AG10803 (cell line): ENCODE data around the genes C6orf62, CARMIL1, H1-1 and H4C1.

GRCh38 chr6:22887991-22888648 is 318.8 kb downstream of the HDGFL1 start:
- RRBS = no CpG with 5 or more reads among the region's 2 CpGs

DNA sequence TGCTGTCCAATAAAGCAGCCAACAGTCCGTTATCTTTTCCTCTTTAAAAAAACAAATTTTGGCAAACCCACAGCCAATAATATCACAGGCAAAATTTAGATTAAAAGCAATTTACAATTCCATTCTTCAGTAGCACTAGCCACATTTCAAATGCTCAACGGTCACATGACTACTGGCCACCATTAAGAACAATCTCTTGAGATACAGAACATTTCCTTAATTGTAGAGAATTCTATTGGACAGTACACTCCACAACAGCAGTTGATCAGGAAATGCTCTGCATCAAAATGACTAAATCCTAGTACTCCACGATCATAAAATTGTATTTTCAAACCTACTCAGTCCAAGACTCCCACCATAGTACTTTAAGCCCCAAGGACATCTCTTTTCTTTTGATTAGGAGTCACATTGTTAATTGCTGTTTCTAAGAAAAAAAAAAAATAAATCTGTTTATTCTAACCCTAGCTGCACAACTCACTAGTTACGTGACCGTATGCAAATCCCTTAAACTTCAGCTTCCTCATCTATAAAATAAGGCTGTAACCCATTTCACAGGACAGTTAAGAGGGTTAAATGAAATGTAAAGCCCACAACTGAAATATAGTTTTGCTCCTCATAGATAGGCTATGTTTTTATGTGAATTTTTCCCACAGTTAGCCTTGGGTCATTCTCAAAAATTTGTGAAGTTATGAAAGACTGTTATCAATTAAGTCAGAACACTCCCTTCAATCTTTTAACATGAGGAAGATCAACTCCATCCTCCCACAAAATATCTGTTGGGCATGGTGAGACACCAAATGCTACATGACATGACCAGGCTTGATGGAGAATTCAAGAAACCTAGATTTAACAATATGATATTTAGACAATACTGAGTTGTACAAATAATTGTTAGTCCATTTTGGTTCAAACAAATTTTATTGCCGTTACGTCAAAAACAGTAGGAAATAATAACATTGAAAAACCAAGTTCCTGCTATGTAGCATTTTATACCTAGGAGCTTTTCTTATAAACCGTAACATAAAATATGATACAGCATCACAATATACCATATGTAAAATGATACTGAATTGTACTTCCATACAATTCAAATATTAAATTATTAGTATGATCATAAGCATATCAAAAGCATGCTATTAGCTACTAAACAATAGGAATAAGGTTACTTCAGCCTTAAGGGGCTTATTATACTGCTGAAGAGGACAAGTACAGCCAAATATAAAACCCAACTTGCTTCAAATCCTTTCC is 9.5 kb downstream of the C6orf62 start:
- RRBS = no CpG with 5 or more reads among the region's 8 CpGs

GRCh38 chr6:24714028-24714543 is 4.9 kb downstream of the C6orf62 start:
- RRBS = no CpG with 5 or more reads among the region's 4 CpGs

DNA sequence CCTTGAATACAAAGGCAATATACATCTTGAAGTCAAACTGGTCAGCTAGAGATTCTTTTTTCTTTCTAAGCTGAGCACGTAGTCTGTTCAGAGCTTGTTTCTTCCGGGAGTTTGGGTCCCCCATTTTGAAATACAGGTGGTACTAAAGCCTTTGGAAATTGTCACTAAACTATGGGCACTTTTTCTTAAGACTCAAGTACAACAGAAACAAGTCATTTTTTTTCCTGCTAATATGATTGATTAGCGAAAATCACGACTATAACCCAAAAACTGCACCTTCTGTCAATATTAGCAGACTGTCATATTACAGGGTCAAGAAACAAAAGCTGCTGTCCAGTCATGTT is 437 bp downstream of the C6orf62 start:
- RRBS = no CpG with 5 or more reads among the region's 4 CpGs

DNA sequence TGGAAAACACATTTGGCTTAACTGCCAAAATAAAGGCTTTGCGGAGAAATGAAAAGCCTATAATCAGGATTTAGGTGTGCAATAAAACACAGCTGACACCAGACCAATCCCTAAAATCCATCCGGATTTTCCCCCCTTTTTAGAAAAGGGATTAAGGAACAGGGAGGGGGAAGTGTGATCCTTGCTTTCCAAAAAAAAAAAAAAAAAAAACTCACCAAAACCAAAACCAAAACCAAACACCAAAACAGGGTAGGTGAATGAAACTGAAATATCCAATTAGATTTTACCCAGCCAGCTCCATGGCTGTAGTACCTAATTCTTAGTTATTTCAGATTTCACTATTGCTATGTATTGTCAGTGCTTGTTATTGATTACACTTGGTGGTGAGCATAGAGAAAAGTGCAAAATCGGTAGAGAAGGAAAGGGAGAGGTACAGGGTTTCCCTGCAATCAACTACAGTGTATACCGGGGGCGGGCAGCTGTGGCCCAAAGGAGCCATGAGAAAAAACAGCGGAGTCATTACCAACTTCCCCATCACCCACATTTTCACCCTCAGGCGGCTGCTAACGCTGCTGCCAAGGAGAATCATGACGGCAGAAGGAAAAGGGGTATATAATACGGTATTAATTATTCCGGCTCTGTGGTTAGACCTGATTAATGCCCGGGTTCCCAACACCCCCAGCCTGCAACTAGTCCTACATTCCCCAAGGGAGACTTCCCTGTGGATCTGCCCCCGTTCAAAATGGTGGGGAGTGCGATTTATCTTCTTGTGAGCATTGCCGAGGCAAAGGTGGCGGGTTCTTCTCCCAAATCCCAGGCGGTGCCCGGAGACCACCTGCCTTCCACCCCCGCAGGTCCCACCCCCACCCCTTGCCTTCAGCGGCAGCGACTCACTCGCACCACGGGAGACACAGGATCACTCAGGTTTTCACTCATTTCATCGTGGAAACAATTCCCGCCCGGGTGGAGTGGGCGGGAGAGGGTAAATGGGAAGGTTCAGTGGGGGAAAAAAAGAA is at the start of gene C6orf62:
Gene C6orf62 (minus strand): TSS at position 189 of the 1,016 bp plus-strand sequence.
- RRBS = 0% methylated on average over 2 of the region's 27 CpGs

DNA sequence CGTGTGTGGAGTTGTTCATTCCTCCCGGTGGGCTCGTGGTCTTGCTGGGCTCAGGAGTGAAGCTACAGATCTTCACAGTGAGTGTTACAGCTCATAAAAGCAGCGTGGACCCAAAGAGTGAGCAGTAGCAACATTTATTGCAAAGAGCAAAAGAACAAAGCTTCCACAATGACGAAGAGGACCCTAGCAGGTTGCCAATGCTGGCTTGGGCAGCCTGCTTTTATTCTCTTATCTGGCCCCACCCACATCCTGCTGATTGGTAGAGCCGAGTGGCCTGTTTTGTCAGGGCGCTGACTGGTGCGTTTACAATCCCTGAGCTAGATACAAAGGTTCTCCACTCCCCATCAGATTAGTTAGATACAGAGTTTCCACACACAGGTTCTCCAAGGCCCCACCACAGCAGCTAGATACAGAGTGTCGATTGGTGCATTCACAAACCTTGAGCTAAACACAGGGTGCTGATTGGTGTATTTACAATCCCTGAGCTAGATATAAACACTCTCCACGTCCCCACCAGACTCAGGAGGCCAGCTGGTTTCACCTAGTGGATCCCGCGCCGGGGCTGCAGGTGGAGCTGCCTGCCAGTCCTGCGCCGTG is 9.3 kb upstream of the GMNN start:
- RRBS = no CpG with 5 or more reads among the region's 15 CpGs

DNA sequence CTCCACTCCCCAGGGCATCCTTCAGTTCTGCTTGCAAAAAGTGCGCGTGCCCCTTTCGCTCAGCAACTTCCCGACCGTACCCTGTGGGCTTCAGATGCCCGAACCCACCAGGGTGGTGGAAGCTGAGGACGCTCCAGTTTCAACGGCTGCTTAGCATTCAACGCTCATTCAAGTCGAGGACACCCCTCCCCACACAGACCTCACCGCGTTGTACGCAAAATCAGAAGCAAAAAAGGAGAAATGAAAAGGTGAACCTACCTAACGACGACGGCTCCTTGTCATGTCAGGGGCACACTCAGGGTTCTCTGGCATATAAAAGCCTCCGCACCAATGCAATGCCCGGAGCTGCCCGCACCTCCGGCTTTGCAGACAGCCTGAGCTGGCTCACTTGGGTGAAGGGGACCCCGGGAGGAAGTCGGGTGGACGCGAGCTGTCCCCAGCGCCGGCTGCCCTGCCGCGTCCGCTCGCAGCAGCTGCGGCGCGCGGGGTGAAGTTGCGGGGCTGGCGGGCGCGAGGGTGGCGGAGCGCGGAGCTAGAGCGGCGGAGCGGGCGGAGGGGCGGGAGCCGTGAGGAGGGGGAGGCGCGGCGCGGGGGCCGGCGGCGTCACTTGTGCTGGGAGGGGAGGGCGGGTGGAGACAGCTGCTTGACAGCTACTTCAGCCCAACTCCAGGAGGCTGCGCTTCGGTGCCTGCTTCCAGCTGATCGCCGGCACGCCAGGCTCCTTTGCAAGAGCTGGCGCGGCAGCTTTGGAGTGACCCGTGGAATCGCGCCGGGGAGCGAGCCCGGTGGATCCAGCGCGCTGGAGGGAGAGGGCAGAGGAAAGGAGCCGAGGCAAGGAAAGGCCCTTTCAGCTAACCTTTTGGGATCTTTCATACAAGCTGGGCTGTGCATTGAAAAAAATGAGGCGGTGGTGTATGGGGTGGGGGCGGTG is 24.9 kb downstream of the RIPOR2 start:
- RRBS = 2% methylated on average over 12 of the region's 73 CpGs

DNA sequence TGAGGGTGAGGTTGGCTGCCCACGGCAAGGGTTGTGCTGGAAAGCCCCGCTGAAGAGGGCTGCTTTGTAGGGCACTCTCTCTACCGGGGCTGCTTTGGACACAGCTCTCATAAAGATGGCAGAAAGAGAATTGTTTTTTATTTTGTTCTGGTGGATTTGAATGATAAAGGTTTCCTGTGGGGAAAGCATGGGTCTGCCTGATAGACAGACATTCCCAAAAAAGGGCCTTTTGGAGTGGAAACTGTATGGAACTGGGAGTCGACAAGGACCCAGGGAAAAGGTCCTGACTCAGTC is 24.3 kb downstream of the RIPOR2 start:
- RRBS = no CpG with 5 or more reads among the region's 4 CpGs

DNA sequence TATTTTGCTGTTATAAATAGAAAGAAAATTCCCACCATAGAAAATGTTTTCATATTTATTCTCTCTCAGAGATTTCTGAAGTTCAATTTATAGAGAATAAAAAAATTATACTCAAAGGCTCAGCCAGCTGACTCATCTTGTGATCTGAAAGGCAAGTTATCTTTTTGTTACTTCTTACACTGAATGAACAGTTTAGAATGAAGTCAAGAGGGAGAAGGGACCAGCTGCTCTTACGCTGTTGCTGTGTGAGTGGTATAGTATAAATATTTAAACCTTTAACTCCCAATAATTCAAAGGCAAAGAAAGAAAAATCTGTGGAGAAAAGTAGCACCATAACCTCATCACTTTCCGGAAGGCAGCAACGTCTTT is 7.4 kb downstream of the RIPOR2 start:
- RRBS = no CpG with 5 or more reads among the region's 3 CpGs

GRCh38 chr6:24951719-24952656 is 16.2 kb upstream of the RIPOR2 start:
- RRBS = no CpG with 5 or more reads among the region's 7 CpGs

DNA sequence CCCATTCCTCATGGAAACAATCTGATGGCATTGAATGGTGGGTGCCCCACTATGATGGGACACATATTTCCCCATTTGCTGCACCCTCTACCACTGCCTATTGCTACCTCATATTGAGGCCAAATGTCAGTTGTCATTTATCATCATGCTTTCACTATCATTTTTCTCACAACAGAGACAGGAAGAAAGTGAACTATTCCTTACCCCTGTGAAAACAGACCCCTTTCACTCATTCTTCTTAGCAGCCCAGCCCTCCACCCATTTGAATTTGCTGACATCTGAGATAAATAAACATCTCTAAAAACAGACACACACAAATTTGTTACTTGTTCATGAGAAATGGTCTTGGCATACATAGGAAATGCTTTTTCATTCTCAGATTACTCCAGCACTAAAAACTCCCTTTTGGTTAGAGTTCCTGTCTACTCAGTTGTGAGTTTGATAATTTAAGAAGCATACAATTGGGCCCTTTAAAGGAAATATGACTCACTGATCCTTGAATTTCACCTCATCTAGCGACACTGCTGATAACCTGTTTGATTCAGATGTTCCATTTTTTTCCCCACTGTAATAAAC is 105.3 kb upstream of the RIPOR2 start:
- RRBS = no CpG with 5 or more reads among the region's 1 CpG

- RRBS = no CpG with 5 or more reads among the region's 5 CpGs
These were observed 118.2 kb upstream of the RIPOR2 start for GRCh38 chr6:25053673-25054554.

GRCh38 chr6:25139453-25140109 is 139.6 kb upstream of the CARMIL1 start:
- RRBS = no CpG with 5 or more reads among the region's 38 CpGs

DNA sequence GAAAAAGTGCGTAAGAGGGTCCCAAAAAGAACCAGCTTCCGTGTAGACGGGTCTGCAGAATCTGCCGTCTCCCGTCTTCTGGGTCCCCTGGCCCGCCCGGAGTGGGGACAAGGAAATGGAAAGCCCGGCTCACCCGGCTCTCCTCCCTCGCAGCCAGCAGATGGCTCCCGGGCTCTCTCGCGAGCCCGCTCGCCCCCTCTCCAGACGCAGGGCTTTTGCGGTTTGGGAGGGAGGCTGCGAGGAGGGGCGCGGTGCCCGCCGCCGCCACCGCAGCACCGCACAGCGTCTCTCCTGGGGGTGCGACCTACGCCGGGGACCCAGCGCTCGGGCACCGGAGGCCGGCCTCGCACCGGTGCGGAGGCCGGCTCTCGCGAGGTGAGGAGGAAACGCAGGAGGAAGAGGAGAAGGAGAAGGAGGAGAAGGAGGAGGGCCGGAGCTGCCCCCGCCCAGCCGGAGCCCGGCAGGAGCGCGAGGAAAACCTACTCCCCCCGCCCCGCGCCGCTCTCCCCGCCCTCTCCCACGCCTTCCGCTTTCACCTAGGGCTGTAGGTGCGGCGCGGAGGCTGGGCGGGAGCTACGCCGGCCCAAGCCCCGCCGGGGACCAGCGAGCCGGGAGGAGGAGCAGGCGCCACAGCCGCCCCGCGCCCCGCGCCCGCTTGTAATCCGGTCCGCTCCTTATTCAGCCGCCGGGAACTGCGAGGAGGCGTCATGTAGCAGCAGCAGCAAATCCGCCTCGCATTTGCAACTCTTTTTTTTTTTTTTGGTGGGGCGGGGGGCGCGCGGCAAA is at the start of gene CARMIL1:
Gene CARMIL1 (plus strand): TSS at position 510 of the 786 bp plus-strand sequence.
- RRBS = 2% methylated on average over 18 of the region's 82 CpGs

- RRBS = no CpG with 5 or more reads among the region's 4 CpGs
These were observed 1.5 kb downstream of the SLC17A1 start for GRCh38 chr6:25830329-25830843.

DNA sequence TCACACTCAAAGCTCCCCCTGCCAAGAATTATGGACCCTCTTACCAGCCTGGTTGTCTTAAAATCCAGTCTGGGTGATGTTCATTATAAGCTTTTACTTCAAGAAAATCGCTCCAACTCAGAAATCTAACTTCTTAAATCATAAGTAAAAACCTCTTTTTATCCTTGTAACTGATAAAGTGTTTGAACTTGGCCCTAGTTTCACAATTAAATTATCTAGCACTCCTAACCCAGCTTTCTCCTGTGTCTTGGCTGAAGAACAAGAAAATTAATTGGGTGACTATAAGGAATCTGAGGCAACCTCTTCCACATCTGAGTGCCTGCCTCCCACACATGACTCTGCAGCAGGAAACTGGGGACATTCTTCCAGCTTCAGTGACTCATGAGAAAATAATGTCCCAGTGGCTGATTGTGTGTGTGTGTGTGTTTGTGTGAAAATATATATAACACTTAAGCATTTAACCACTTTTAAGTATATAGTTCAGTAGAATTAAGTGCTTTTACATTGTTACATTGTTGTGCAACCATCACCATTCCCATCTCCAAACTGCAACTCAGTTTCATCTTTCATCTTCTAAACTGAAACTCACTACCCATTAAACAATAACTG is 8.5 kb downstream of the TRIM38 start:
- RRBS = no CpG with 5 or more reads among the region's 1 CpG

DNA sequence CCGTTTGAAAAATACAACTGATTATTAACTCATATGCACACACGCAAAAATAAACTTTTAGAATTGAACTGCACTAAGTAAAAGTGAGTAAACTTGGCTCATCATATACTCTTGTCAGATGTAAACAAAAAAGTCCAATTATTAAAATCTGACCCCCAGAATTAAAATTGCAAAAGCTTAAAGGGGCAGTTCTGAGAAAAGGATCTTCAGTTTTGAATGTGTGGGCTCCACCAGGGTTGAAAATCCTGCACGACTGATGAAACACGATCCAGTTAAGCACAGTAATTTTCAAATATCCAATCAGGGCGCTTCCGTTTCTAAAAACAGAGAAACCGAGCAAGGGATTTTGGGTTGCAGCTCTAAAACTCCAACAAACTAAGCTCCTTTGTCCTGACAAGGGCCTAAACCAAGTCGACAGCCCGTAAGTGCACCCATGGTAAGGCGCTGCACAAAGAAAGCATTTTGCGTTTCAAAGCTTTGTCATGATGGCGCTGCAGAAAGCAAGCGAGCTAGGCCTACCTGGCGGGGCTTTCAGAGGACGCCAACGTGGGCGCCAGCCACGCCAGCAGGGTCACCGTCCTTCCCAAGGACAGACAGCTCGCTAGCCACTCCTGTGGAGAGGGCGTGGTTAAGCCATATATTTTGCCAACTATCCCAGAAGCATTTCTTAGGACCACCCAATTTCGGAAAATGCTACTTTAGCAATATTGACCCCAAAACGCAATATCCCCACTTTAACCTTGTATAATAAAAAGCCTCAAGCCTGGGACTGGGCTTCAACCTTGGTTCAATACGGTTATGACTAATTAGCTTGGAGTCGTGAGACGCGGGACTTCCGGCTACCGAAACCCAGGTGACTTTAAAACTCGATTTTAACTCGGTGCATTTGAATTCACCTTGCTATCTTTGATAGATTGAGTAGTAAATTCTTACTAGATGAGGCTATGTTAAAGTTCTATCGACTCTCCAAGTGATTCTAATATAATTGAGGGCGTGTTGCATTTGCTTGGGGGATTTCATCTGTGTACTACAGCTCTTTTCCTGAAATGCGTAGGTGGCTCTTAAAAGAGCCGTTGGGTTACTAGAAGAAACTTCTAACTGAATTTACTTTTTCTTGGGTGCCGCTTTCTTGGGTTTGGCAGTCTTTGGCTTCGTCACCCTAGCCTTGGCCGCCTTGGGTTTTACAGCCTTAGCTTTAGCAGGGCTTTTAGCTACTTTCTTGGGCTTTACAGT is 1.2 kb downstream of the H1-1 start:
- RRBS = no CpG with 5 or more reads among the region's 38 CpGs

- RRBS = 14% methylated on average over 5 of the region's 47 CpGs
These were observed at the start of gene H1-1 for GRCh38 chr6:26017214-26018190. Gene H1-1, minus strand, starts transcription at chr6:26017787.

DNA sequence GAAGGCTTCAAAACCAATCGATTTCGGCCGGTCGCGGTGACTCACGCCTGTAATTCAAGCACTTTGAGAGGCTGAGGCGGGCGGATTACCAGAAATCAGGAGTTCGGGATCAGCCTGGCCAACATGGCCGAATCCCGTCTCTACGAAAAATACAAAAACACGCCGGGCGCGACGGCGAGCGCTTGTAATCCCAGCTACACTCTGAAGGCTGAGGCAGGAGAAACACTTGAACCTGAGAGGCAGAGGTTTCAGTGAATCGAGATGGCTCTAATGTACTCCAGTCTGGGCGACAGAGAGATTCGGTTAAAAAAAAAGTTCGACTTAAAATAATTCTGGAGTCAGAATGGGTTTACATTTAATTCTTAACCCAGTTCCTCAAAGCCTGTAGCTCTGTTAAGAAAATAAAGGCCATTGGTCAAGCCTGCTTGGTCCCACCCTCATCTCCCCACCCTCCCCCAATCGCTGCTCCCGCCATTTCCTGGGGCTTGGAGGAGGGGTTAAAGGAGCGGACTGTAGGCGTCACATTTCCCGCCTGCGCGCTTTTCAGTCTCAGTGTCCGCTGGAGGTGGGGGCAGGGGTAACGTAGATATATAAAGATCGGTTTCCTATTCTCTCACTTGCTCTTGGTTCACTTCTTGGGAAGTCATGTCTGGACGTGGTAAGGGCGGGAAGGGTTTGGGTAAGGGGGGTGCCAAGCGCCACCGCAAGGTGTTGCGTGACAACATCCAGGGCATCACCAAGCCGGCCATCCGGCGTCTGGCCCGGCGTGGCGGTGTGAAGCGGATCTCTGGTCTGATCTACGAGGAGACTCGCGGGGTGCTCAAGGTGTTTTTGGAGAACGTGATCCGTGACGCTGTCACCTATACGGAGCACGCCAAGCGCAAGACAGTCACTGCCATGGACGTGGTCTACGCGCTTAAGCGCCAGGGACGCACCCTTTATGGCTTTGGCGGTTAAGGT is at the start of gene H4C1:
Gene H4C1 (plus strand): TSS at position 616 of the 960 bp plus-strand sequence.
- RRBS = no CpG with 5 or more reads among the region's 60 CpGs

- RRBS = no CpG with 5 or more reads among the region's 1 CpG
These were observed 1.1 kb downstream of the H3C2 start for GRCh38 chr6:26030908-26031145.